GM19239 (cell line): ENCODE results near the genes KIF1A and MAB21L4.

DNA sequence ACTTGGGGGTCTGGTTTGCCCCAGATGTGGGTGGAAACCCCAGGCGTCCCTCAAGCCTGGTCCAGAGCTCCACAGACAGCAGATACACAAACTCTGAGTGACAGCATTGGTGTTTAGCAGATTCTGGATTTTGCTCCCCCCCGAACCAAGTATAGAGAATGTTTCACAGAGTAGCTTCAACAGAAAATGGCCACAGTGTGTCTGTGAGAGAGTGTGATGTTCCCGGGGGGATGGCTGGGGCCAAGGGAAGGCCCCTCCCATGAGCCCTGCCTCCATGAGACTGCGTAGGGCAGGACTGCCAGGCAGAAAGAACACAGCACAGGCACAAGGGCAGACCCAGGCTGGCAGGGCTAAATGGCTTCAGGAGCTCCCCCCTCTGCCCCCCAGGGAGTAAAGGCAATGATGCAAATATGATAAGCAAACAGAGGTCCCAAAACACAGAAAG lies 90.5 kb downstream of the HDAC4 start:
- RRBS, result no CpG with 5 or more reads among the region's 4 CpGs

DNA sequence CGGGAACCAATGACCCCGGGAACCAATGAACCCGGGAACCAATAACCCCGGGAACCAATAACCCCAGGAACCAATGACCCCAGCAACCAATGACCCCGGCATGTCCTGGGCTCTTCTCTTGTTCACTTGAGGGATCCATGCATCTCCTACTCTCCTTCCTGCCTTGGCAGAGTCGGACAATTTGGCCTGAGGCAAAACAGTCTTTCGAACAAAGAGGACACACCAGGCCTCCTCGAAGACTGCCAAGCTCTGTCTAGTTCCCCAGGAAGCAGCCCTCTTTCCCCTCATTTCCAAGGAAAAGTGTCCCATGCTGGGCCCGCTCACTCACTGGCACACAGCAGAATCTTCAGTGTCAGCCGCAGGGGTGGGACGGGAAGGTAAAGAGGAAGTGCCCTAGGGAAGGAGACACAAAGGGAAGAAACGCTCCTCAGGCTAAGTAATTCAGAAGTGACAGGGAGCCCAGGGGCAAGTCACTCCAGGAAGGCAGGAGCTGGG lies 22.1 kb downstream of the HDAC4 start:
- RRBS, result 100% methylated on average over 1 of the region's 12 CpGs

DNA sequence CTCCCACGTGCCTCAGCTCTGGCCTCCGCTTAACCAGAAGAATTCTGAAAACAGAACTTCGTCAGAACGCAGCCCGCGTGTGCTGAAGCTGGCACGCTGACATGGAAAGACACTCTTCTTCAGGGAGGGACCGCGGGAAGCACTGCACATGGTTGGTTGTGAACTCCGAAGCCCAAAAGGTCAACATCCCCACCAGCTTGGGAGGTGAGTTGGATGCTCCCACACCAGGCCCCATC lies 9.1 kb downstream of the HDAC4 start:
- RRBS, result no CpG with 5 or more reads among the region's 10 CpGs

DNA sequence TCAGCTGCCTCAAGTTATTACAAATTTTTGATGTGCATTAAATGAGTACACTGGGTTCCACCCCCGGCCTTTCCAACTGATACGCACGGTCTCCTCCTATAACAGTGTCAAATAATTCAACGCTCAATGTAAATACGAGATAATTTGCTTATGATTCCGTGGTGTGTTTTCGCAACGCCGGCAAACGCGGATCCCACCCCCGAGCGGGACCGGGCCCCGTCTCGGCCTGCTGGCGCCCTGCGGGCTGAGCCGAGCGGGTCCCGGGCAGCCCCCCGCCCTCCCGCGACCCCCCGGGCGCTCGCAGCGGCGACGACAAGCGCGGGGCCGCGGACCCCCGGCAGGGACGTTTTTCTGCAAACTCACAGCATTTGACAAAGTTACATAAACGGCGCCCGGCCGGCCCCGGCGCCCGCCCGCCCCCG lies 882 bp downstream of the HDAC4 start:
- RRBS, result under 1% methylated on average over 22 of the region's 45 CpGs

GRCh38 chr2:239965407-239965754 lies 59.8 kb downstream of the NDUFA10 start:
- RRBS, result 95% methylated on average over 7 of the region's 20 CpGs

- RRBS, result no CpG with 5 or more reads among the region's 12 CpGs
Observed at GRCh38 chr2:240052894-240053259, 22.6 kb upstream of the OR6B2 start.

- RRBS, result no CpG with 5 or more reads among the region's 12 CpGs
Observed at GRCh38 chr2:240398323-240398670, 37.2 kb upstream of the GPC1 start.

GRCh38 chr2:240399887-240400218 lies 35.6 kb upstream of the GPC1 start:
- RRBS, result no CpG with 5 or more reads among the region's 5 CpGs

GRCh38 chr2:240453331-240453590 lies 17.8 kb downstream of the GPC1 start:
- RRBS, result 6% methylated on average over 2 of the region's 35 CpGs

- RRBS, result 80% methylated on average over 13 of the region's 49 CpGs
Observed at GRCh38 chr2:240465338-240466598, 30.3 kb downstream of the GPC1 start.

DNA sequence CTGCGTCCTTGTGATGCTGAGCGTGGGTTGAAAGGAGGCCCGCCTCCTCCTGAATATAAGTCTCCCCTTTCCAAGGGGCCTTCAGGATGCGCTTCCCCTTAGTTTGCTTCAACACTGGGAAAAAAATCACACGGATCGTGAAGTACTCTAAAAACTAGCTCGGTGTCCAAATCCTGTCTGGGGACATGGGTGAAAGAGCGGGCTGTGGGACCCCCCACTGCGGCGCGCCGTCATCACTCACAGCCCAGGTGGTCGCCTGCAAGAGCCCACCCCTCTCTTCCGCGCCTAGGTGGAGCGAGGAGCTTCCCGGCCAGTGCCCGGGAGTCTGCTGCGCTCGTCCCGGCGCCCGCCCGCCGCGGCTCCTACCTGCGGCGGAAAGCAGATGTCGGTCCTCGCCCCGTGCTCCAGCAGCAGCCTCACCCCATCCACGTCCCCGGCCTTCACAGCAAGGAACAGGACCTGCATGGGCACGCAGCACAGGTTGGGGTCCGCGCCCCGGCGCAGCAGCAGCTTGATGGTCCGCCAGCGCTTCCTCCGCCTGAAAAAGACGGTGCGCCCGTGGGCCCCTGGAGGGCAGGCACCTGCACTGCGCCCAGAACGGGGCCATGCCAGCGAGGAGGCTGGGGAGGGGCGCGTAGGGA lies 37.7 kb downstream of the ANKMY1 start:
- RRBS, result 66% methylated on average over 14 of the region's 49 CpGs

DNA sequence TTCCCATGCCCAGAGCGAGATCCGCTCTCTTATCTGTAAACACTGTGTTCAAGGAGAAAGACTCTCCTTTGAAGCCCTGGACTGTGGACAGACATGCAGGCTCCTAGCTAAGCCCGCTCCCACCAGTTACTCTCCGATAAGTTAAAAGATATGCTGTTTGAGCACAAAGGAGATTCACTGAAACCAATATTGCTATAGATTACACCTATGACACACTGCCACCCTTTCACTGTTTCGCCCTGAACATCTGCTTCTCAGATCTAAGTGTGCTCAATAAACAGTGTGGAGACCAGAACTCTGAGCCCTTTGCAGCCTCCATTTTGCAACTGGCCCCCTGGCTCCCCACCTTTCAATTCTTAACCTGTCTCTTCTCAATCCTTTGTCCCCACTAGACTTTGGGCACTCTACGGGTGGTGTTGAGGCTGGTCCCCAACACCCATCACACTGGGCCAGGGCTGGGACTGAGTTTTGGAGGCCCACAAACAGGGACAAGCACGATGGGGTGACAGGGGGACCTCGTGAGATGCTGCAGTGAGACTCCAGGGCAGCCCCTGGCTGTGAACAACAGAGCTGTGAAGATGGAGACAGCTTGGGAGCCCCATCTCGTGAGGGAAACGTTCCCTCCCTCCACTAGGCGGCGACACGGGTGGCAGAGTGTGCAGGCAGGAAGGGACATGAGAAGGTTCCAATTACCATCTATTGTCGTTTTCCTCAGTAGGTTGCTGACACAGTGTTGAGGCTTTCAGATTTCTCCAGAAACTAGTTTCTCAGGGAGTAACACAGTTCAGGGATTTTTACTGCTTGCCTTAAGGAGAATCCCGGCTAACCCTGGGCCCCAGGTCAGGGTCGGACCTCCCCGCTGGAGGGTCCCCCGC lies 1.2 kb downstream of the ANKMY1 start:
- RRBS, result 100% methylated on average over 2 of the region's 18 CpGs

- RRBS, result no CpG with 5 or more reads among the region's 7 CpGs
Observed at GRCh38 chr2:240564827-240565210, 3.5 kb upstream of the RNPEPL1 start.

DNA sequence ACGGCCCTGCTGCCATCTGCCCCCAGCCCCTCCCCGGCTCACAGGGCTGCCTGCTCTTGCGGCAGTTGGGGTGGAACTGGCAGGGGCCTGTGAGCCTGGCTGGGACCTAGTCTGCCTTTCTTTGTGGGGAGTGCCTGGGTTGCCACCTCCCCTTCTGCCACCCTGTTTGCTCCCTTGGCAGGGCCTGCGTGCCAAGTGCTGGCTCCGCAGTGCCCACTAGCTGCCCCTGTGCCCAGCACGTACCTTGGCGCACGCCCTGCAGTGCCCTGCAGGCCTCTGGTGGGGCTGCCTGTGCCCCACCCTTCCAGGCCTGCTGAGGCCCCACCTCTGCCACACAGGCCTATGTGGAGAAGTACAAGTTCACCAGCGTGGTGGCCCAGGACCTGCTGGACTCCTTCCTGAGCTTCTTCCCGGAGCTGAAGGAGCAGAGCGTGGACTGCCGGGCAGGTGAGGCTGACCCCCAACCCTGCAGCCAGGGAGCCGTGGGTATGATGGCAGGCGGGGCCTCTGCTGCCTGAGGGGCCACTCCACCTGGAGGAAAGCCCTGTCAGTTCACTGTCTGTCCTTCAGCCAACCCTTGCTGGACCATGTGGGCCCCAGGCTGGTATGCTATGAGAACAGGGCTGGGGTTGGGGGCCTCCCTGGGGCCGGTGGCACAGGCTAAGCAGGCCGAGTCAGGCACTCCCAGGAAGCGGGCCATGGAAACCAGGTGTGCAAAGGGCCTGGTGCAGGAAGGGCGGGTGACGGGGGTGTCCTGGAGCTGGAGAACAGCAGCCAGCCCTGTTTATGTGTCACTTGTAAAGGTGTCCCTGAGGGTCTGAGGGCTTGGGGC lies 7.1 kb downstream of the RNPEPL1 start:
- RRBS, result 93% methylated on average over 2 of the region's 19 CpGs

DNA sequence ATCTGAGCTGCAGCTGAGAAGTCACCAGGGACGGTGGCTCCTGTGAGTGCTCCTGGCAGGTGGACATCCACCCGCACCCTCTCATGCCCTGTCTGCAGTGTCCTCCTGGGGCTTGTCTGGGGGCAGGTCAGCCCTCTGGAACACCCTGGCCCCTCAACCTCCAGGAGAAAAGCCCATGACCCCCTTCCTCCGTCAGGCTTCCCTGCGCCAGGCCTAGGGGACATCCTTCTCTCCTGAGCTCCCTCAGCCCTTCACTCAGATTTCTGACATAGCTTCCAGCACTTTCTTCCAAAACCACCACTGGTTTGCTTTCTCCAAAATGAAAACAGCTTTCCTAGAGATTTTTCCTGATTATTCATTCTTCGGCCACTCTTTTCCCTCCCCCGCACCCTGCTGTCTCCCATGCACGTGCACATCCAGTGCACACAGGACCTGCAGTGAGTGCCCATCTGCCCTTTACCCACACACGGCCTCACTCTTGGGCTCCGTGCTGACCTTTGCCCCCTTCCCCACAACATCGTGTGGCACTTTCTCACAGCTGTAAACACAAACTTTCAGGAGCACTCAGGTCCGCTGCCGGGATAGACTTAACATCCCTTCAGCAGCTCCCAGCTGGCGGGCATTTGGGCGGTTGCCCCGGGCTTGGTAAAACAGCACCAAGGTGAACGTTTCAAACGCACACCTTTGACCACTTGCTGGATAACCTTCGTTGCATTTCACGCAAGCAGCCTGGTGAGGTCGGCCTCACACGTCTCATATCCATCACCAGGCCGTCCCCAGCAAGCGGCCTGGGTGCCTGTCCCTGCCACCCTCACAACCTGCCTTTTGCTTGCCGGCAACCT lies 25.8 kb downstream of the KIF1A start:
- RRBS, result 83% methylated on average over 4 of the region's 24 CpGs

DNA sequence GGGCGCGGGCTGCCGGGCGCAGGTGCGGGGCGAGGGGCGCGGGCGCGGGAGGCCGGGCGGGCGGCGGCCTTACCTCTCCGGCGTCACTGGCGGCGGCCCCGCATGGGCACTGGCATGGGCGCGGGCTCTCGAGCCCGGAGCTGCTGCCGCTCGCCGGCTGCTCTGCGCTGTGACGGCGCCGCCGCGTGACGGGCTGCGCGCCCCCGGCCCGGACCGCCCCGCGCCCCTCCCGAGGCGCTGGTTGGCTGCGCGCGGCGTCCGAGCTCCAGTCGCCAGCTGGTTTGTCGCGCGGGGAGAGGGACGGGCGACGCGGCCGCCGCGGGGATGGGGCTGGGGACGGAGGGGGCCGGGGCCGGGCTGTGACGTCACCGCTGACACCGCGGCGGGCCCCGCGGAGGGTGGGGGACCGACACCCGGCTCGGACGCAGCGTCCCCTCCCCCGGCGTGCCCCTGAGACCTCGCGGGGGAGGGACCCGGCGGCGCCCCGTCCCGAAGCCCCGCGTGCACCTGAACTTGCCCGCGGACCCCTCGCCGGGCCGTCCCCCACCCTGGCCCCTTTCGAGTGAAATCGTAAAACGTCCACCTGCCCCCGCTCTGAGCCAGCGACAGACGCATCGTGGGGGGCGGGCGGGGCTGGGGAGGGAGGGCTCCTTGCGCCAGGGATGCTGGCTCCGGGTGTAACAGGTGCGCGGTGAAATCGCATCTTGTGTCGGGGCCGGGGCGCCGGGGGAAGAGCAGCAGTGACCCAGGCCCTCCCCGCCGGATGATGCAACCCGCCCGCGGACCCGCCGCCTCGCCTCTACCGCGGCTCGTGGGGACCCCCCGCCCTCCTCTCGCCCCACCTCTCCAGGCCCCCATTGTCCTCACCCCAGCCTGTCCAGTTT lies at the start of gene KIF1A:
KIF1A (minus strand) TSS at position 171 of the 884 bp plus-strand sequence.
- RRBS, result 9% methylated on average over 52 of the region's 120 CpGs

GRCh38 chr2:240872546-240873034 lies 4.0 kb downstream of the AGXT start:
- RRBS, result no CpG with 5 or more reads among the region's 7 CpGs

DNA sequence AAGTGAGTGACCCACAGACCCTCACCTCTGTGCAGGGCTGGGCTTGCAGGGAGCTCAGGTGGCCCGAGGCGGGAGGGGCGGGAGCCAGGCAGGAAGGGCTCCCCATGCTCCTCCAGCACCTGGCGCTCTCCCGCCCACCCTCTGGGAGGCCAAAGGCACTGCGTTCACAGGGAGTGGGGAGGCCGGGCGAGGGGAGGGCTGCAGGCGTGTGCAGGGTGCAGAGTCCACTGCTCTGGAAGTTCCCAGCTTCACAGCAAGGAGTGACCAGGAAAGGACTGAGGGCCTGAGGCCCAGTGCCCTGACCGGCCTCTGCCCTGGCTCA lies 5.4 kb downstream of the AGXT start:
- RRBS, result no CpG with 5 or more reads among the region's 10 CpGs

DNA sequence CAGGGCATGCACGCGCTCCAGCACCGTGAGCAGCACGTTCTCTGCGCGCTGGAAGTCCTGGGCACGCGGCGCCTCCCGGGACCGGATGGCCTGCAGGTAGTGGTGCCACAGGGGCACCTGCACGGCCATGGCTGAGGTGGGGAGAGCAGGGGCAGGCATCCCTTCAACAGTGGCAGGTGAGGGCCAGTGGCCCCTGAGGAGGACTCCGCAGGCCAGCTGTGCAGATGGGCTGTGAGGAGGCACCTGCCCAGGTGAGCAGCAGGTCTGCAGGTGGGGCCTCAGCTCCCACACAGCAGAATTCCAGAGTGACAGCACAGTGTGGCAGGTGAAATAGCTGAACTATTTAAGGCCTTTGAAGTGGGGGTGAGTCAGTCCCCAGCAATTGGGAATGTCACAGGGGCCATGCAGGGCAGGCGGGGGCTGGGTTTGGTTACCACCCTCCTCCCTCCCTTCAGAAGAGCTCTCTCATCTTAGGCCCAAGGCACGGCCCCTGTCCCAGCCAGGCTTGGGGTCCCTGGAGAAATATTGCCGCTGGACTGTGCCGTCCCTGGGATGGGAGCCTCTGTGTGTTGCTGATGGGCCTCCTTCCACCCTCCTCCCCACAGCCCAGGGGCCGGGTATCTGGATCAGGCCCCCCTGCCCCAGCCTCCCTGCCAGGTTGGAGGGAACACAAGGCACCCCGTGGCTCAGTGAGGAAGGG lies at the start of gene MAB21L4:
MAB21L4 (minus strand) TSS at position 318 of the 700 bp plus-strand sequence.
- RRBS, result no CpG with 5 or more reads among the region's 19 CpGs

DNA sequence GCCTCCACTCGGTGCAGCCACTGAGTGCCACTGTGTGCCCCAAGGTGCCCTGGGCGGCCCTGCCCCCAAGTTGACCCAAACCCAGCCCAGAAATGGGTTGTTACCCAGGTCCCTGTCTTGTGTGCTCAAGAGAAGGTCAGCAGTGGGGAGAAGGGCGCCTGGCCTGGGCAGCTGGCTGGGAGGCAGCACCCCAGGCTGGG lies 2.1 kb upstream of the SNED1 start:
- RRBS, result no CpG with 5 or more reads among the region's 3 CpGs